Bronchus fibroblast of lung (primary cell): ENCODE data around the gene SAMD7.

DNA sequence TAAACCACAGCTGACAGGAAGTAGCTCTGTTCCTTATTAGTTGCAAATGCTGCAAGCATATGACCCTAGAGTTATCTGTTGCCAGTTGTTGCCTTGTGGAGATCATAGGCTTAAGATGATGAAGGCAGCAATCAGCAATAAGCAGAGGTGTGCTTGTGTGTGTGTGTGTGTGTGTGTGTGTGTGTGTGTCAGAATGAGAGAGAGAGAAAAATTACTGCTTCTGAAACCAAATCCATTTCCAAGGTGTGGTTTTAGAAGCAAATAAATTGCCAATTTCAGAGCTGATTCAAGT is 141.2 kb downstream of the SERPINI1 start:
- RAMPAGE, long total RNA: no peak

GRCh38 chr3:168249419-168250476 is 154.0 kb upstream of the GOLIM4 start:
- RAMPAGE, long total RNA: no peak

GRCh38 chr3:168517384-168518134 is 421.8 kb upstream of the GOLIM4 start:
- RAMPAGE, long total RNA: no peak

DNA sequence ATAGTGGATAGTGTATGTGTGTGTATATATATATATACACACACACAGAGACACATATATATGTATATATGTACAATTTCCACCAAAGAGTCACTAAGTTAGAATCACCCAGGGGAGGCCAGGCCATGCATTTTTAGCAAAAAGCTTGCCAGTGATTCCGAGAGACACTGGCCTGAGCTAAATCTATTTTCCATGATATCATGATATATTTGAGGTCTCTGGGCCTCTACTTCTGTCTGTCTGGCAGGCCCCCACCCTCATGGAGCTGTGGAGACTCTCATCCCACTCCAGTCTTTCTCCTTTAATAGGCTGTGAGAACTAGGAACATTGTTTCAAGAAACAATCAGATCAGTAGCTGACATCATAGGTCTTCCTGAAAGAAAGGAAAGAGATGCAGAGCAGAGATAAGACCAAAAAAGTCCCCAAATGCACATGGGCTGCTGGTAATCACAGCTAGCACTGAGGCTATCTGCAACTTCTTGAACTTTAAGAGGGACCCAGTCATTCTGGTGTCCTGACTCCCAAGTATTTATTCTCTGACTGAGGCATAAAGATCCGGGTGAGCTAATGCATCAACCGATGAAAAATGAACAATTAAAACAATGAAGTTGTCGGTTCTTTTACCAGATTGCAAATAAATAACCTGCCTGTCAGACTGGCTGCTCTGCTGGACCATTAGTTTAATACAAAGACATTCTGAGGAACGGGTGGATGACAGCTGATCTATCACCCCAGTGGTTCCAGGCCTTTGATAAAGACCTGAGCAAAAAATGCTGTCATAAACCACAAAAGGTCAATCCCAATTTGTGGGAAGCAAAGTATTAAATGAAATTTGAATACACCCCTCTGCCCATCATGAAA is 780.7 kb upstream of the GOLIM4 start:
- RAMPAGE, long total RNA: no peak

- RAMPAGE, long total RNA: no peak
Measured at GRCh38 chr3:169143563-169143899, 520.0 kb downstream of the MECOM start.

DNA sequence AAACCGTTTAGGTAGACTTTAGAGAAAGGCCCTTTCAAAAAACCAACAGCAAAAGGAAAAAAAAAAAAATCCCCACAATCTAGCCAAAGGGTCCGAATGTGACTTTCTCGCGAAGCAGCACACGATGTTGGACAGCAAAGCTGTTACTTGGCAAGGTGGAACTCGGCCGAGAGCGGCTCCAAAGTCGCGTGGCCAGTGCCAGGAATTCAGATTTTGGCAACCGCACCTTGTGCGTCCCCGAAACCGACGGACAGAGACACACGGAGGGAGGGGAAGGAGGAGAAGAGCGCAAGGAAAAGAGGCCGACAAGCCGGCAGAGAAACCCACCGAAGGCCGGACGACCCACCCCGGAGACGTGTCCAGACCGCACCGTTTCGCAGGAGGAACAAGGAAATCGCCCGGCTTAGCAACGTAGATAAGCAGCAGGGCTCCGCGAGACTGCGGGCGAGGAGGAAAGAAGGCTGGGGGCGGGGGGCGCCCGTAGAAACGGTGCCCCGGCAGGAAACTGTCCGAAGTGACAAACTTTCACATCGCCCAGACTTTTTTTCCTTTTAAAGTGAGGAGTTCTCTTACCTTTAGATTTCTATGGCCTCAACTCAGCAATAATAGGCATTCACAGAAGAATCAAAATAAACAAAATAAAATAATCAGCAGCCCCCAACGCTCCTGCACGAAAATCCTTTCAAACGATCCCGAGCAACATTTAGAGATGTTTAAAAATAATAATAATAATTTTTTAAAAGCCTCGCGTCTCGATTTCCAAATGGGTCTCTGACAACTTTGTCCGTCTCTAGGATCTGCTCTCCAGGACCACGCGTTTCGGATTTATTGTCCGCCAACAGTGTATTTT is 517.1 kb downstream of the MECOM start:
- RAMPAGE, long total RNA: no peak

DNA sequence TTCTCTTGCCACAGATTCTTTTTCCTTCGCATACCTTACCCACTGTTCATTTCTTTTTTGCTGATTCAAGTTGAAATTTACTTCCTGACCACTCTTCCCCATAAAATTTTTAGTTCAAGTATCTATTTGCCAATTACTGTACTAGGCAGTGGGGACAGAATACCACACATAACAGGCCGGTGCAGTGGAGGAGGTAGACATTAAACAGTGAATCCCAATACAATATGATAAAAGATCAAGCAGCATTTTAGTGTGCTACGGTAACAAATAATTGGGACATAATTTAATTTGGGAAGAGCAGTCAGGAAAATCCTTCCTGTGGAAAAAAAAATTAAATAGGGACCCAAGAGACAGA is 464.9 kb downstream of the MECOM start:
- RAMPAGE, long total RNA: no peak

GRCh38 chr3:169227718-169228323 is 435.7 kb downstream of the MECOM start:
- RAMPAGE, long total RNA: no peak

GRCh38 chr3:169307214-169307717 is 356.2 kb downstream of the MECOM start:
- RAMPAGE, long total RNA: no peak

DNA sequence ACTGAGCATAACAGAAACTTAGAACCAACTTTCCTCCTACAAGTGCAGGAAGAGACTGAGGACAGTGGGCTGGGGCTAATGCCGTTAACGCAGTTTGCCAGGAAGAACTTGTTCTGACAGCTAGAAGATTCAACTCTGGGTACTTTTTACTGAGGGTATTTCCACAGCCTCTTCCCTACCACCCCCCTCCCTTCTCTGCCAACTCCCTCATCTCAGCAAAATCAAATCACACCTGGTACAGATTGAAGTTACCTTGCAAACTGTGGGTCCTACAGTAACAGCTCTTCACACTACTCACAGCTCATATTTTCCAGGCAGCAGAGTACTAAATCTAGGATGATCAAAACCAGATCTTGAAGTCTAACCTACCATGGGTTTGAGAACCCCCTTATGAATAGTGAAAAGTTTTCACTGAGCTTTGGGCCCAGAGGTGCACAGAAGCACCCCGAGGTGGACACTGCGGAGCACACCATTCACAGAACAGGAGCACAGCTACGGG is 338.8 kb downstream of the MECOM start:
- RAMPAGE, long total RNA: no peak

- RAMPAGE, long total RNA: no peak
Measured at GRCh38 chr3:169443739-169444331, 219.7 kb downstream of the MECOM start.

GRCh38 chr3:169547223-169547721 is 116.2 kb downstream of the MECOM start:
- RAMPAGE, long total RNA: no peak

GRCh38 chr3:169659601-169660494 is 3.7 kb downstream of the MECOM start:
- RAMPAGE, long total RNA: no peak

DNA sequence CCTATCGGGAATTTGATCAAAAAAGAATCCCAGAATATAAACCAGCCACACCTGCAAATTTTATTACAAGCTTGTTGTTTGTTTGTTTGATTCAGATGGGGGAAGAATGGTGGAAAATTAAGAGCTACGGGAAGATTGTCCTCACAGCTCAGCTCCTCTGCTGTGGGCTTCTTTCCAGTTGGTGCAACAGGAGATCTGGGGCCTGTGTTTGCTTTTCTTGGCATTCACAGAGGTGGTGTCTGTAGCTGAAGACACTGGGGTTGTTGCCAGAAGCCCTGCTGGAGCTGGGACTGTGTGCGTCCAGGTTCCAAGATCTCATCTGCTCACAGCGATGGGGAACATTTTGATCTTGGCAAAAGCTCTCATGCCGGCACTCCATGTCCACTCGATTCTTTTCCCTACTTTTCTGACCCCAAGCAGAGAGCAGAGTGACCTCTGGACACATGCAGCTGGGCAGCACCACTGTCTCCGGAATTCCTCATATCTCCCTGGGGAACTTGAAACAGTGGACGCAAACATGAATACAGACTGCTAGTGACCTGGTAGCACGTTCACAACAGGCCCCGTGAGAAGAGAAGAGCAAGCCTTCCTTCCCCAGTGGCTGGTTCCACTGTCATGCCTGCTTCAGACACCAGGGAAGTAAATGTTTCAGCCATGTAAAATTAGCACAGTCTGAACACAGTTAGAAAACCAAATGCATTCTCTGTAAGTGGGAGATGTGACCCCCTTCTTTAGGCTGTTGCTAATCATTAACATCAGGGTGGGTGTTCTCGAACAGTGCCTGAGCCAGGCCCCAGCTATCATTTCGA is 36.1 kb upstream of the MECOM start:
- RAMPAGE, long total RNA: no peak

GRCh38 chr3:169764055-169765105 is 5.0 kb downstream of the ACTRT3 start:
- RAMPAGE, long total RNA: no peak

DNA sequence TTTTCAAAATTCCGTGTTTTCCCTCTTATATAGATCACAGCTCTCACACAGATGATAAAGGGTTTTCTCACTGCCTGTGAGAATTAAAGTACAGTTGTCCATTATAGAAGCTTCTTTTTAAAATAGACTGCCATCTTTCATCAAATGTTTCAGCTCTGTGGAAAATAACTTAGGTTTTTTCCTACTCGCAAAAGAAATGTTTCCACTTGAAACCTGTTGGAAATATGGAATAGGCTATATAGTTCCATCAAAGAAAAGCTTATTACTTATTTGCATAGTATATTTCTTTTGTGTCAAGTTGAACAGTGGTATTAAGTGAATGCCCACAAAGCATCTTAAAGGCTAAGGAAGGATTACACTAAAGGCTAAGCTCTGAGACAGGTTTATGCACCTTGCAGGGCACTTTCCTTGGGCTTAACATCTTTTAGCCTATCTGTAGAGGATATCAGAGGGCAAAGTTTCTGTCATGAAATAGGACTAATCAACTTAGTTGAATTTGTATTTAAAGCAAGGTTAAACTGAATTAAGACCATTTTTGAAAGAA is at the start of gene SAMD7:
TSS of gene SAMD7 (plus strand) at position 411 of the 544 bp plus-strand sequence.
- RAMPAGE, long total RNA: no peak

- RAMPAGE, long total RNA: no peak
Measured at GRCh38 chr3:169932030-169932663, 20.8 kb downstream of the SAMD7 start.

GRCh38 chr3:169940180-169940577 is 26.4 kb upstream of the SEC62 start:
- RAMPAGE, long total RNA: no peak

- RAMPAGE, long total RNA: no peak
Measured at GRCh38 chr3:170046701-170047239, 9.0 kb downstream of the GPR160 start.

GRCh38 chr3:170049580-170050246 is 11.9 kb downstream of the GPR160 start:
- RAMPAGE, long total RNA: no peak